ENCODE measurements around a stretch of chr5.

DNA sequence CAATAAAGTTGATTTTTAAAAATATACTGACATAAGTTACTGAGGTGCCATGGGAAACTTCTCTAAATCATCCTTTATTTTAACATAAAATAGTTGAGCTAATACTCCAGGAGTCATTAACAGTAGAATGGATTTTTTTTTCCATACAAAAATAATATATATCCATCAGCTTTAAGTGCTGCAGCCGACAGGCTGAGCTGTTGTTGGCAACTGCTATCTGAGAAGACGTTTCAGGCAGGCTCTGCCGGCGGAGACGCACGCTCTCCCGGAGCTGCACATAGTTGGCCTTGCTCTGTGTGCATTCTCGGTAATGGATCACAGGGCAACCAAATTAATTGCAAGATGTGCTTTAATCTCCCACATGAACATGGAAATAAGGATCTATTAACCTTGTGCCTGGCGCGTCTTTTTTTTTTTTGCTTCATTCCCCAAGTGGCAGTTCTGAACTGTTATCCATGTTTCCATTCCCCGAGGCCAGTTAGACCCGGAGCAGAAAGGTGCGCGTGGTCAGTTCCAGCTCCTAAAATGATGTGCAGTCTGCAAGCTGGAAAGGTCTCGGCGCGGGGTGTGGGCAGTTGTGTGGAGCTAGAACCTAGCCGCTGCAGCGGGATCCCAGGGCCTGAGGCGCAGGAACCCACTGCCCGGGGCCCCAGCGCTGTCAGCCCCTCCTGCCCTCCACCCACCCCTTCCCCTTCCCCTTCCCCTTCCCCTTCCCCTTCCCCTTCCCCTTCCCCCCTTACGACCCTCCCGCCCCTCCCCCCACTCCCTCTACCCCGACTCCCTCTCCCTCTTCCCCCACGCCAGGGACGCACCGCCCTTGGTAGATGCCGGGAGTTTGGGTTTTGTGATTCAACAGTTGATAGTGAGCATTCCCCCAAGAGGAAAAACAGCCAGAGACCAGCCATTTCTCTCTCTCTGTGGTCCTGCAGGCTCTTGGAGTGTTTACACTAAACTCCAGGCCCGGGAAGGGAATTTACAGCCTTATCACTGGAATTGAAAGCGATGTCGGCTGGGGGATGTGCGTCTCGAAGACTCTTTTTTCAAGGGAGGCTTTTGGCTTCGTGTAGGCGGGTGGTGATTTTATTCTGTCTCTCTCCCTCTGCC lies 137.9 kb downstream of the CEP120 start:
- RRBS: no CpG with 5 or more reads among the region's 36 CpGs

DNA sequence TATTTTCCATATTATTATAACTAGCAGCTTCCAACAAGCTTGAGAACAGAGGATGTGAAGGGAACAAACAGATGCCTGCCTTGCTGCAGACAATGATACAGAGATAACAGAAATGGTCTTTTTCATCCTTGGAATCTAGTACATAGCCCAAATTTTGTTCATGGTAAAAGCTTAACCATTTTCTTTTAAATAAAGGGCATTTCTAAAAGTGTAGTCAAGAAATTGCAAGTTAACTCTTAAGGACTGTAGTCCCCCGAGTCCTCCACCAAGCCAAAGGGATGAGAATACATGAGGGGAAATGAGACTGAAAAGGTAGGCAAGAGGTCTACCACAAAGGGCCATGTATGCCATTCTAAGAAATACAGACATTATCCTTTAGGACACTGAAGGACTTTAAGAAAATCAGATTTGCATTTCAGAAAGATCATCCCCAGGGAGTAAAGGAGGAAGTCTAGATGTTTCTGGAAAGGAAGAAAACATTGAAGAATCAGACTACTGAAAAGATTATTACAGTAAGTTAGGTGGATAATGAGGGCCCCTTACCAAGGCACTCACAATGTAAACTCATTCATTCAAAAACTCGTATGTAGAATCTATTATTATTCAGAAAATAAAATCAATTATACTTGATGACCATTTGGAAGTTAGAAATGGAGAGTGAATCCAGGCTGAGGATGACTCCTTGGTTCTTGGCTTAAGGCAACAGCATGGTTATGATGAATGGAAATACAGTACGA lies 2.8 kb downstream of the CEP120 start:
- RRBS: no CpG with 5 or more reads among the region's 3 CpGs

- RRBS: no CpG with 5 or more reads among the region's 3 CpGs
Observed at GRCh38 chr5:123528851-123529236, 16.9 kb downstream of the CSNK1G3 start.

- RRBS: no CpG with 5 or more reads among the region's 4 CpGs
Observed at GRCh38 chr5:123603356-123604125, 91.6 kb downstream of the CSNK1G3 start.

DNA sequence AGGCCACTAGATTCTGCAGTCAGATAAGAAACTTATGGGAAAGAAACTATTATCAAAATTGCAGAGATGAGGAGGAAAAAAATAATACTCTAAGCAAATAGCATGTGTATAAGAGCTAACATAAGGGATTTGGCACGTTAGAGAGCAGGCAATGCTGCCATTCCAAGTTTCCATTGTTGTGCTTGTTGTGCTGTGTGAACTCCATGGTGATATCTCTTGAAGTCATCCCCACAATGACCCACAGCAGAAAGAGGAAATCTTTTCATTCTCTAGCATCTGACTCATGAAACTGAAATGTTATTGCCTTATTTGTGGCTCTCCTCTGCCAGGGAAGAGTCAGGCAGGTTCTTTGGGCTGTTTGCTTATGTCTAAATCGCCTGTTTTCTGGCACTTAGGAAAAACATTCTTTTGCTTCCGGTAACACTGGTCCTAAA lies 188.6 kb downstream of the CSNK1G3 start:
- RRBS: no CpG with 5 or more reads among the region's 3 CpGs

GRCh38 chr5:123813677-123814321 lies 301.8 kb downstream of the CSNK1G3 start:
- RRBS: no CpG with 5 or more reads among the region's 11 CpGs

GRCh38 chr5:124599314-124599742 lies 147.1 kb downstream of the ZNF608 start:
- RRBS: no CpG with 5 or more reads among the region's 6 CpGs

DNA sequence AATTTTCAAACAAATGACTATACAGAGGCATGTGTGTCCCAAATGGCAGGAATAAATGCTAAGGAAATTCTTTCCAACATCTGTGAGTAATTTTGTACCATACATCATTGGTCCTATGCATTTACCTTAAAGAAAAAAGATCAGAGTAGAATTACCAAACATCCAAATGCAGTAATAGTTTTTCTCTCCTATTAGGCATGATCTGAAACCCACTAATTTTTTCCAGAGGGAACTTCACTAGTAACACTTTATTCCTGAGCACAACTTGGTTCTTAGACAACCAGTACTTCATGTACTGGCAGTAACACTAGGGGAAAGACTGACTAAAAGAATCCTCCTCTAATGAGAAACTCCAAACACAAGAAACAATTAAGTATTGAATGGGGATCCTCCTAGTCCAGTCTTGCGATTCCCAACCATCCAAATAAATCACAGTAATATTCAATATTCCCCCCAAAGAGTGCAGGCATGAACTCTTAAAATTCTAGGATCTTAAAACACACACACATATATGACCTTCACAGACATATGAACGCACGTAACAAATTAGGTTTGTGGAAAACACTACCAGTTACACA lies 49.0 kb downstream of the ZNF608 start:
- RRBS: no CpG with 5 or more reads among the region's 3 CpGs

- RRBS: no CpG with 5 or more reads among the region's 4 CpGs
Observed at GRCh38 chr5:124745674-124746186, 709 bp downstream of the ZNF608 start.

DNA sequence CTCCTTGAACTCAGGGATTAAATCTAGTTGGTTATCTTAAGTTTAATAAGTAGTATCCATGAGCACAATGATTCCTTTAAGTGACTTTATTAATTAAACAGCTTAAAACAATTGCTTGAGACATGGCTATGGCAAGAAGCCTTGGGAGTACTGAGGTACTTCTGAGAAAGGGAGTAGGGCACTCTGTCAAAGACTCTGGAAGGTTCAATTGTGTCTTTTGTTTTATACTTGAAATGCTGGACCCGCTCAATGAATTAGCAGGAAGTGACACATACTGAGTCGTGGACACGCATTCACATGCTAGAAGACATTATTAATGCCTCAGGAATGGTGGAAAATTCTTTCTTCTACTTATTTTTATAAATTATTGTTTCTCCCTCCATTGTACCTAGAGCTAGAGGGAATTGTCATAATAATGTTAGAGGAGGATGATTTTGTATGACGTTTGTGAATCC lies 347.3 kb upstream of the ZNF608 start:
- RRBS: no CpG with 5 or more reads among the region's 4 CpGs

- RRBS: no CpG with 5 or more reads among the region's 1 CpG
Observed at GRCh38 chr5:125257616-125258009, 511.2 kb upstream of the ZNF608 start.

DNA sequence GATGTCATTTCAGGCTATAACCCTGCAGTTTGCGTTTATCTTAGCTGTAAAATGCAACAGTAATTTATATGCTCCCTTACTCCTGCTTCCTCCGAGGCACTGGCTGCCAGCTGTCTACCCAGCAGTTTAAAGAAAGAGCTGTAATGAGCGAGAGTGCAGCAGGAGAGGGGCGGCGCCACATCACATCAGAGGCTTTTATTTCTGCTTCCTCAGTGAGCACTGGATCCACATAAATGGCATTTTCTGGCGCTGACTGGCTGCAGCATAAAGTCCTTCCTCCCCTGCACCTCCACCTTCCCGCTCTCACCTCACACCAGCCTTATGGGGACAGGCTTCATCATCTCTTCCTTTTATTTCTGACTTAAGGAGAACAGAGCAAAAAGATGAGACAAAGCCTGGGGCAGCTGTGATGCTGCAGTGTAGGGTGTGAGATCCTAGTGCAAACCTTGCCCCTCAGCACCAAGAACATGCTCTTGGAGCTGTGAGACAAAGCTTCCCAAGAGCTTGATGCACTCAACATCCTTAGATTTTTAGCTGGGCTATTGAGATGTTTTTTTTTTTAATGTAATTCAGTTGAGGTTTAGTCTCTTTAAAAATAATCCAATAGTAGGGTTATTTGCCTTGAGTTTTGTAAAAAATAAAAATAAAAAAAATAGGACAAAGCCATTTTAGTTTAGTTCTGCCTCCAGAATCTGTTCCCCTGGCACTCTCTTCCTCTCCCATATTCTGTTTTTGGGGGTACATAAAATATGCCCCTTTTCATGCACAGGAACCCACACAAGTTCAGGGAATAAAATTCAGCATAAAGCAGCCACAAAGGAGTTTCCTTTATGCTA lies 829.7 kb upstream of the ZNF608 start:
- RRBS: no CpG with 5 or more reads among the region's 7 CpGs

DNA sequence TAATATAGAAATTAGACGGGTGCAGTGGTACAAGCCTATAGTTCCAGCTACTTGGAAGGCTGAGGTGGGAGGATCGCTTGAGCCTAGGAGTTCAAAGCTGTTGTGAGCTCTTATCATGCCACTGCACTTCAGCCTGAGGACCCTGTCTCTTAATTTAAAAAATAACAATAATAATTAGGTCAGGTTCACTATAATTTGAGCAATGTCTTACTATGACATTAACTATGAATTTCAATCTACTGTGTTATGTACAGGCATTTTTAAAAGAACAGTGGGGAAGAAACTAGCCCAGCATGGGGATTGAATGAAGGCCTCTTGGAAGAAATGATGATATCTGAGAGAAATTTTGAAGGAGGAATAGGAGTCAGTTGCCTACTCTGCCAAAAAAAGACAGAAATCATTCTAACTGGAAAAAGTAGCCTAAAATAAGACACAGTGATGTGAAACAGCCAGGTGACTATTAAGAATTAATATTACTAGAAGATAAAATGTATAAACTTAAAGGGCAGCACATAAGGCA lies 13.3 kb downstream of the GRAMD2B start:
- RRBS: no CpG with 5 or more reads among the region's 2 CpGs

DNA sequence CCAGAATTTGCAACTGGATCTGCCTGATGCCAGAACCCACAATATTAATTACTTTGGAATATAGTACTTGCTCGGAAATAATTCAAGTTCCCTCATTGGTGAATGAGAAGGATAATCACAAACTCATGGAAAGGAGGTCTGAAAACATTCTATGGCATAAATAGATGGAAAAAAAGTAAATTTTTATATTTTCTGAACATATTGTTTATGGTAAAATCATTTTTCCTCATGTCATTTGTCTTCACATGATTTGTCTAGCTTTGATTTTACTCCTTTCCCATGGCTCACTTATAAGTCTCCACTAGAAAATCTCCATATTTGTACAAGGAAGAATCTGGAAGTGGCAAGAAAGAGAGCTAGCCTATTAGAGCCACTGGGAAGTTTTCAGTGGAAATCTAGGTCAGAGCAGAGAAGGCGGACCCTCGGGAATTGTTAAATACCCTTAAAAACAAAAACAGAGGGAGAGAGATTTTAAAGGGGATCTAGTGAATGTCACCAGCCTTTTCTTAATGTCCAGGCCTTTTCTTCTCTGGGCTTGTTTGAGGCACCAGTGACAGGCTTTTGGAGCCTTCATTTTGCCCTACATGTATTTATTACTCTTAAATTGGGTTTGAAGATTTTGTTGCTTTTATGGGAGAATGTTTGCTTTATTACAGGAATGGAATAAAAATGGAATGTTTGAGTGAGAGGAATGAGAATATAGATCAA lies 56.6 kb downstream of the GRAMD2B start:
- RRBS: no CpG with 5 or more reads among the region's 3 CpGs

DNA sequence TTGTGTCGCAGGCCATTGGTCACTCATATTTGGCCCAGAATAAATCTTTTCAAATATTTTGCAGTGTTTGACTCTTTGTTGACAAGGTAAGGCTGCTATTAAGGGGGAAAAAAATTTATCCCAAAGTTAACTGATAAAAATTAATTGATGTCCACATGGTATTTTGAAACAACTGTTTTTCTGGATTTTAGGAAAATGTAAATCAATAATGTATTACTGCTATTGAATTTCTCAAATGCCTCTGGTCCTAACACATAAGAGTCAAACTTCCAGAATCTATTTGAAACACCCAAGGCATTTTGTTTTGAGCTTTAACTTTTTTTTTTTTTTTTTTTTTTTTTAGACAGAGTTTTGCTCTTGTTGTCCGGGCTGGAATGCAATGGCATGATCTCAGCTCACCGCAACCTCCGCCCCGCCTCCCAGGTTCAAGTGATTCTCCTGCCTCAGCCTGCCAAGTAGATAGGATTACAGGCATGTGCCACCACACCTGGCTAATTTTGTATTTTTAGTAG lies 75.9 kb downstream of the ALDH7A1 start:
- RRBS: no CpG with 5 or more reads among the region's 5 CpGs

- RRBS: no CpG with 5 or more reads among the region's 4 CpGs
Observed at GRCh38 chr5:126525451-126526069, 69.5 kb downstream of the ALDH7A1 start.

GRCh38 chr5:126603333-126604068 lies 2.8 kb downstream of the PHAX start:
- RRBS: no CpG with 5 or more reads among the region's 6 CpGs

- RRBS: no CpG with 5 or more reads among the region's 14 CpGs
Observed at GRCh38 chr5:126845538-126846159, 68.7 kb downstream of the LMNB1 start.

GRCh38 chr5:126949935-126951066 lies 80.1 kb downstream of the MARCHF3 start:
- RRBS: no CpG with 5 or more reads among the region's 3 CpGs

DNA sequence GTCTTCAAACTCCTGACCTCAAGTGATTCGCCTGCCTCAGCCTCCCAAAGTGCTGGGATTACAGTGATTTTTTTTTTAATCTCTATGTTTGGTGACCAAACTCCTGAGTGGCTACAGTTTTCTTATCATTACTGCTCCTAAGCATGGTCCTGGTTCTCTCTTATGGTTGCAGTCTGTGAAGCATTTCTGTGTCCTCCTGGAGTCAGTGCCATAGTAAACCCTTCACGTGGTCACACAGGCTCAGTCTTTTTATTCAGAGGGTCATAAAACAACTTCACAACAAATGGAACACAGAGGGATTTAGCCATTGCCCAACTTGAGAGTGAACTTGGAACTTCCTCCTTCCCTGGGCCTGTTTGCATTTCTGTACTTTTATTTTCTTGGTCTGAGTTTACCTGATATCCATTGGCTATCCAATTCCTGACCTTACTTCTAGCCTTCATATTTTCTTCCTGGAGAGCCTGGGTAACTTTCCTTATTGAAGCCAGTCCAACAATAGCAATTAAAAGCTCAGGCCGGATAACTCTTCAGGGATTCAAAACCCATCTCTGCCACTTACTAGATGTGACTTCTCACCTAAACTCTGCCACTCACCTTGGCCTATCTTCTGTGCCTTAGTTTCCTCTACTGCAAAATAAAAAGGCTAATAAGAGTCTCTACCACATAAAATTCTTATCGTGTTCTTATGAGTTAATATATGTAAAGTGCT lies 145.0 kb downstream of the CCDC192 start:
- RRBS: no CpG with 5 or more reads among the region's 4 CpGs